ENCODE results near the gene ASCL3.

- PRO-cap, 10 experiments, result no peak in any of the 10 experiments
Measured at GRCh38 chr11:8834332-8834716, 23.9 kb upstream of the DENND2B start.

DNA sequence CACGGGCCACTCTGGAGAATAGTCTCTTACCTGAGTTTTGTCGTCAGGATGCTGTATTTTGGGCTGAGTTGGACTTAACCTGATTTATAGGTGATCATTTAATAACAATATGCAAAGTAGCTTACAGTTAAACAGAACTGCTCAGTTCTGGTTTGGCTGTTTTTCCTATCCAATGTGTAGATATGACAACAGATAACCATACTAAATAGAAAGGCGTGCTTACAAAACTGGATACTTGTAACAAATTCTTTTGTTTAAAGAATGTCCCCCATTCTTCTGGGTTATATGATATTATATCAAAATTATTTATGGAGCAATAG, at the start of gene ASCL3:
Gene ASCL3, minus strand, starts transcription at position 61 of the 320 bp plus-strand sequence.
- PRO-cap, 10 experiments, result no peak in any of the 10 experiments

DNA sequence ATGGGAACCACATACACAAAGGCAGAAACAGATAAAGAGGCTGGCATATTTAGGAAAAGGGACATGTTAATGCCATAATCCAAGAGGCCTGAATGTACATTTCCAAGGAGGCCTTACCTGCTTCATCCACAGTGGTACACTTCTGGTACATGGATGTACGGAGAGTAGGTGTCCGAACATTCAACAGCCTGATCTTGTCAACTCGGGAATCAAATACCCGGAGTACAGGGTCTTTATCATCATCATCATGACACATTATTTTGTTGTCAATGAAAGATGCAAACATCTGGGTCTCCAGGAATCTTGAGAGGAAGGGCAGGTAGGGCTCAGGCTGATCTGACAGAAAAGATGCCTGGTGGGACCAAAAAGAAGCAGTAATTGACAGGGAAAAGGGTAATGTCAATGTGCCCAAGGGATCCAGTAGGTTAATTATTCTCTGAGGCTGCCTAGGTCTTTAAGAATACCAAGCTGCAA, 86.7 kb upstream of the SCUBE2 start:
- PRO-cap, 10 experiments, result no peak in any of the 10 experiments

GRCh38 chr11:9252666-9253711, 12.2 kb downstream of the DENND5A start:
- PRO-cap, 10 experiments, result no peak in any of the 10 experiments

DNA sequence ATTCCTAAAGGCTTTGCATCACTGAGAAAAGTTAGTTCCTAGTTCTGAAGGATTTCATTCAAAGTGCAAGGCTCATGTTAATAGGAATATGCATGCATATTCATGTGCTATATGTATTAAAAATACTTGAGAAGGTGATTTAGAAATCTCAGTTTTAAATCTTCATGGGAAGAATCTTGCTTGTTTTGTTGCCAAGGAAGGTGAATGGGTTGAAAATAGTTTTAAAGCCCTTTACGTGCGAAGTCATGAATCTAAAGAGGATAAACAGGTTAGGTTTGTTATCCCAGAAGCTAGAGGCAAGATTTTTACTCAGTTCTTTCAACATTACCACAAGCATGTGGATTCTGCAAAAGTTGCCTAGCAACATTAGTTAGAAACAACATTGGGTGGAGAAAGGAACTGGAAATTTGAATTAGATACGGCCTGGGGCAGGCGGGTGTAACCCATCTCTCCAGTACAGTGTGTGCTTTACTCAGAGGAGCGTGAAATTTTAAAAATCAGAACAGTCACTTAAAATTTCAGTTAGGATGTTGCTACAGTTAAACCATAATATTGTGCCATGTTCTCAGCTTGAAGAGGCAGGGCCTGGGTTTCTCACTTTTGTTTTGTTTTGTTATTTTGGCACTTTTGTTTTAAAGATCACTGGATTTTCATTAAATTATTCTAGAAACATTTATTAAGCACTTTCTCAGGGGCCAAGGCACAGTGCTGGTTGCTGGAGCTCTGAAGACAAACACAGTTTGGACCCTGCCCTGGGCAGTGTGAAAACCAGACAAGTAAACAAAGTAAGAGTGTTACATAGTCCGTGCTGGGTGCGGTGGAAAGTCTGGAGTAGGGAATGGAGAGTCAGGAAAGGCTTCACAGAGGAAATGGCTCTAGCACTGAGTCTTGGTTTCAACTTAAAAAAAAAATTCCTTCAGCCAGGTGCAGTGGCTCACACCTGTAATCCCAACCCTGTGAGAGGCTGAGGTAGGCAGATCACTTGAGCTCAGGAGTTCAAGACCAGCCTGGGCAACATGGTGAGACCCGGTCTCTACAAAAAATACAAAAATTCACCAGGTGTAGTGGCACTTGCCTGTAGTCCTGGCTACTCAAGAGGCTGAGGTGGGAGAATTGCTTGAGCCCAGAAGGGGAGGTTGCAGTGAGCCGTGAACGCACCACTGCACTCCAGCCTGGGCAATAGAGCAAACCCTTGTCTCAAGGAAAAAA, 4.4 kb upstream of the WEE1 start:
- PRO-cap, 10 experiments, result peak in 9 of 10 experiments; most common plus-strand start position 454 of the sequence (in 6); most common minus-strand start position 763 of the sequence (in 5)

DNA sequence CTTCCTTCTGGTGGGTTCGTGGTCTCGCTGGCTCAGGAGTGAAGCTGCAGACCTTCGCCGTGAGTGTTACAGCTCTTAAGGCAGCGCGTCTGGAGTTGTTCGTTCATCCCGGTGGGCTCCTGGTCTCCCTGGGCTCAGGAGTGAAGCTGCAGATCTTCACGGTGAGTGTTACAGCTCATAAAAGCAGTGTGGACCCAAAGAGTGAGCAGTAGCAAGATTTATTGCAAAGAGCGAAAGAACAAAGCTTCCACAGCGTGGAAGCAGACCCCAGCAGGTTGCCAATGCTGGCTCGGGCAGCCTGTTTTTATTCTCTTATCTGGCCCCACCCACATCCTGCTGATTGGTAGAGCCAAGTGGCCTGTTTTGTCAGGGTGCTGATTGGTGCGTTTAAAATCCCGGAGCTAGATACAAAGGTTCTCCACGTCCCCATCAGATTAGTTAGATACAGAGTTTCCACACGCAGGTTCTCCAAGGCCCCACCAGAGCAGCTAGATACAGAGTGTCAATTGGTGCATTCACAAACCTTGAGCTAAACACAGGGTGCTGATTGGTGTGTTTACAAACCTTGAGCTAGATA, 41.6 kb upstream of the SWAP70 start:
- PRO-cap, 10 experiments, result no peak in any of the 10 experiments

DNA sequence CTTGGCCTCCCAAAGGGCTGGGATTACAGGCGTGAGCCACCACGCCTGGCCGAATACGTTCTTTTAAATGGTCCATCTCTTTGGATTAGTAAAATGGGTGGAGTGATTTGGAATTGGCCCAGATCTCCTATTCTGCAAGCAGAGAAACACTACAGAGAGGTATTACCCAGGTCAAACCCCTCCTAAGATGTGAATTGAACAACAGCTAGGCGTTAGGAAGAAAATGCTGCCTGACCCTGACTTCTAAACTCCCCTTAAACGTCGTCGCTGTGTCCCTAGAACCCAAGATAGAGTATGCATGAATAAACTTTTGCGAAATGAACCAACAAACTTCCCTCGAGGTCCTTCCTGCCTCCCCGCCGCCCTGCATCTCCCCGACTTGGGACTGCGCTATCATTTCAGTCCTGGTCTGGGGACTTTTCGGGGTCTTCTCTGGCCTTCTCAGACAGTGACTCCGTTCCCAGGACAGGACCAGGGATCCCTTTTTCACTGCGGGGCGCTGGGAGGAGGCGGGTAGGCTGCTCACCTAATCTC, 513 bp upstream of the SWAP70 start:
- PRO-cap, 10 experiments, result no peak in any of the 10 experiments

- PRO-cap, 10 experiments, result peak in 1 of 10 experiments; most common minus-strand start chr11:9692889 (in 1)
Measured at GRCh38 chr11:9692679-9693401, 29.0 kb downstream of the SWAP70 start.

DNA sequence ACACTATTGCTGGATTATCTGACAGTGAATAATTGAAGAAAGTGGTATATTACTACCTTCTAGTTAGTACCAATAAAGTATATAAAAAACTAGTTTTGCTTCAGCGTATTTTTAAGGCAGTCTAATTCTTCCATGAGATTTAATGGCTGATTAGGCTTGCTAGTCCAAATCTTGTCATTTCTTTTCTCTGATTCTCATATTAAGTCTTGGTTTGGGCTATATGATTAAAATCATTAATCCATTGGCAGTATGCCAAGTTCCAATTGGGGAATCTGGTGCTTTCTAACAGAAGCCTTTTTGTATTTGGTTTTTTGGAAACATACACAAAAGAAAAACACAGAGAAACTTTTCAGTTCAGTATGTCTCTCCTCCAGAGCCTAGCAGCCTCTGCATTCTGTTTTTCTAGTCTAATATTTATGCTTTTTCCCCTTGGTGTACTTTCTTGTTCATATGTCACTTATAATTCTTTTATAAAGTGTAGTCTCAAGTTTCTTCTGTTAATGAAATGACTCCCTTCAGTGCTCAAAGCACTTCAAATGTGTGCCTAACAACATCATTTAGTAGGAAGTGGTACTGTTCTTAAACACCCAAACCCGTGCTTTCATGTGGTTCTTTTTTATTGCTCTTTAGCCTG, 38.0 kb downstream of the SWAP70 start:
- PRO-cap, 10 experiments, result no peak in any of the 10 experiments

GRCh38 chr11:9747661-9748163, 83.8 kb downstream of the SWAP70 start:
- PRO-cap, 10 experiments, result no peak in any of the 10 experiments

GRCh38 chr11:9760095-9760662, 96.3 kb downstream of the SWAP70 start:
- PRO-cap, 10 experiments, result no peak in any of the 10 experiments

GRCh38 chr11:9765382-9766079, 101.7 kb downstream of the SWAP70 start:
- PRO-cap, 10 experiments, result no peak in any of the 10 experiments

- PRO-cap, 10 experiments, result peak in 4 of 10 experiments; most common plus-strand start chr11:9768099 (in 4)
Measured at GRCh38 chr11:9767978-9768367, 104.1 kb downstream of the SWAP70 start.

GRCh38 chr11:9852377-9853053, 188.6 kb downstream of the SWAP70 start:
- PRO-cap, 10 experiments, result no peak in any of the 10 experiments

- PRO-cap, 10 experiments, result no peak in any of the 10 experiments
Measured at GRCh38 chr11:9855639-9856410, 191.9 kb downstream of the SWAP70 start.

- PRO-cap, 10 experiments, result no peak in any of the 10 experiments
Measured at GRCh38 chr11:9969406-9969993, 305.6 kb downstream of the SWAP70 start.

DNA sequence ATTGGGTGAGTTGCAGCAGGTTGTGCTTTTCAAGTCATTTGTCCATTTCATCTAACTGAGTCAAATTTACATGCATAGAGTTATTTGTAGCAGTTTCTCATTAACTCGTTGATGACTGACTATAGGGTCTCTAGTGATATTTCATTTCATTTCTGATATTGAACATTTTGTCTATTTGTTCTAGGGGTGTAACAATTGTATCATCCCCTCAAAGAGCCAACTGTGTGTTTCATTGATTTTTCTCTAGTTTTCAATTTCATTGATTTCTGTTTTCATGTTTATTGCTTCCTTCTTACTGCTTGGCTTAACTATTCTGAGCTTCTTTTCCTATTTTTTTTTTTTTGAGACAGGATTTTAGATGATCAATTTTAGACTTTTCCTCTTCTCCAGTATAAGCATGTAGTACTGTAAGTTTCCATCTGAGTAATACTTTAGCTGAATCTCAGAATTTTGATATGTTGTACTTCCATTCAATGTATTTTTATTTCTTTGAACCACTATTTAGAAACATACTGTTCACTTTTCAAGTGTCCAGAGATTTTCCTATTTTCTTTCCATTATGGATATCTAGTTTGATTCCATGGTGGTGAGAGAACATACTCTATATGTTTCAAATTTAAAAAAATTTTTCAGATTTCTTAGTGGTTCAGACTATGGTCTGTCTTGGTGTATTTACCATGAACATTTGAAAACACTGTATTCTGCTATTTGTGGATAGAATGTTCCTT, 155.7 kb downstream of the SBF2 start:
- PRO-cap, 10 experiments, result no peak in any of the 10 experiments

DNA sequence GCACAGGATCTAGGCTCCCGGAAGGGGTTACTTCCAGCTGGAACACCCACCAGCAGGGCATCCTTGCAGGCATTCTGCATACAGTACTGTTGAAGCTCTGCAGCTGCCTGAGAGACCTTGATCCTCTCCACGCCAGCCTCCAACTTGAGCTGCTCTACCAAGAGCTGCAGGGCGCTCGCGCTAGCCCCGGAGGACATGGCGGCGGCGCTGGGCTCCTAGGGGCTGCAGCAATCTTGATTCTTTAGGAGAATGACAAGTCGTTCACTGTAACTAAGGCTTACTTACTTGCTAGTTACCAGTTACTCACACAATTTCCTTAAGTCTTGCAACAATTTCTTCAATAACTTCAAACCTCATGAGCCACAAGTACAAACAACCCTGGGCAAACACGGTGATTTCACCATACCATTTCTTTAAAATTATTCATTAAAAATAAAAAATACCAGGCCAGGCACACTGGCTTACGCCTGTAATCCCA, 21.9 kb downstream of the SBF2 start:
- PRO-cap, 10 experiments, result no peak in any of the 10 experiments

DNA sequence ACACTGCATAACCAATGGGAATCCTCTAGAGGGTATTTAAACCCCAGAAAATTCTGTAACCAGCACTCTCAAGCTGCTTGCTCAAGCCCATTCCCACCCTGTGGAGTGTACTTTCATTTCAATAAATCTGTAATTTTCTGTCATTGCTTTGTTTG, 8.5 kb downstream of the SBF2 start:
- PRO-cap, 10 experiments, result peak in 2 of 10 experiments; most common plus-strand start position 65 of the sequence (in 2)

- PRO-cap, 10 experiments, result peak in 9 of 10 experiments; most common plus-strand start chr11:10308190 (in 5); most common minus-strand start chr11:10308161 (in 4)
Measured at GRCh38 chr11:10307924-10308505, 3.1 kb downstream of the ADM start.

Measured in Metastatic Breast Carcinoma in the Brain (tissue), 10 donors.